Measurements from ENCODE around the gene C4orf17.

GRCh38 chr4:99321040-99321210 lies 276 bp downstream of the ADH1B start:
- PRO-cap, 2 experiments, result no peak in any of the 2 experiments

GRCh38 chr4:99342819-99343182 lies 9.7 kb downstream of the ADH1C start:
- PRO-cap, 2 experiments, result no peak in any of the 2 experiments

- PRO-cap, 2 experiments, result peak in 1 of 2 experiments; most common plus-strand start chr4:99405585 (in 1)
These were observed 29.8 kb downstream of the ADH7 start for GRCh38 chr4:99405445-99405686.

DNA sequence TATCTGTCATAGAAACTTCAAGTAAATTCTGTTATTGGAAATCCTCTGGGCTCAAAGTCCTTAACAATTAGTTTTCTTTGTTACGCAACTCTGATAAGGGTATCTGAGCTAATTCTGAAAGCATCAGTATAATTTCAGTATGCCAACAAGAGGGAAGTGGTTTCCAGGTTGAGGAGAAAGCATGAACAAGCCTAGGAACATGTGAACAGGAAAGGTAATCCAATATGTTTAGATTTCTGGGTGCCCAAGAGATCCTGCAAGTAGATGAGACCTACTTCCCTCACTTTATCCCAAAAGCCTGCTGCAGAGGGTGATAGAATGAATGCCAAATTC lies 21.9 kb downstream of the ADH7 start:
- PRO-cap, 2 experiments, result no peak in any of the 2 experiments

DNA sequence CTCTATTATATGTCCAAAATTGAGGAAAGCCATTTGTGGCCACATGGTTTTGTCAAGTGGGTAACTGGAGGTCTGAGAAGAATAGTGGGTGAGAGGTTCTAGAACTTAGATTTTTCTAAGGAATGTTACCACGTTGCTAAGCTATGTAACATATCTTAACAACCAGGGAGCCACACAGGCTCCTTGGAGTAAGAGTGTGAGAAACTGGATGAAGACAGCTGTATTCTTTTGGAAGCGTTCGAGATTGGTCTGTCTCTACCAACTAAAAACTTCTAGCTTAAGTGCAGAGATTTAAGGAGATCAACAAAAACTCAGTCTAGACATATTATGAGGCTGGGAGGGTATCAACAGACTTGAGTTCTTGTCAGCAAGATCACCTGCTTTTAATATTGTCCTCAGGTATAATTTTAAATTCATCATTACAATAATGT lies at the start of gene C4orf17:
Gene C4orf17, plus strand, starts transcription at position 148 of the 431 bp plus-strand sequence.
- PRO-cap, 2 experiments, result no peak in any of the 2 experiments

DNA sequence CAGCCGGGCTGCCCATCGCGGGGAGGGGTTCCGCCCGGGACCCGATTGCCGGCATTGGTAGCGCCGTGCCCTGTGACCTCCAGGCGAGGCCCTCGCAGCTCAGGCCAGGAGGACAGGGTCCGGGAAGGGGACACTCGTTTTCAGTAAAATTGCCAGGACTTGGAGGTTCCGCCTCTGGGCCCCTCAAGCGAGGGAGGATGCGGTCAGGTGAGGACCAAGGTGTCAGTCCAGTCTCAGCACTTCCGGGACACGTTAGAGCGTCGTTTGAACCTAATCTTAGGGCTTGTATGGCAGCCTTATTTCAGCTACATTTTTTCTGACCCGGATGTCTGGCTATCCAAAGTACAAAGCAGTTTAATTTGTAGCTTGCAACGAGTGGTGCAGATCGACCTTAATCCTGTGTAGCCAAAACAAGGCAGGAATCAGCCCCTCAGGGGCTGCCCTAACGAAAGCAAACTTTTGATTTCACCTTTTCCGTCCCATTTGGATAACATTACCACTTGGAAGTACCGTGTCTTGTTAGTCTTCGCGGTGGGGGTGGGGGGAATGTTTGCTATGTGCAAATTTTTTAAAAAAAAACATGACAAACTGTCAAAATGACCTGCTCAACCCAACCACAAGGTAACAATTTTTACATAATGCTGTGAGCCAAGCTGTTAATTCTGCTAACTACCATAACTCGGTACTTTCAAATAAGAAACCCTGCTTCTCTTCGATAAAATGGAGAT lies 657 bp upstream of the DNAJB14 start:
- PRO-cap, 2 experiments, result no peak in any of the 2 experiments

DNA sequence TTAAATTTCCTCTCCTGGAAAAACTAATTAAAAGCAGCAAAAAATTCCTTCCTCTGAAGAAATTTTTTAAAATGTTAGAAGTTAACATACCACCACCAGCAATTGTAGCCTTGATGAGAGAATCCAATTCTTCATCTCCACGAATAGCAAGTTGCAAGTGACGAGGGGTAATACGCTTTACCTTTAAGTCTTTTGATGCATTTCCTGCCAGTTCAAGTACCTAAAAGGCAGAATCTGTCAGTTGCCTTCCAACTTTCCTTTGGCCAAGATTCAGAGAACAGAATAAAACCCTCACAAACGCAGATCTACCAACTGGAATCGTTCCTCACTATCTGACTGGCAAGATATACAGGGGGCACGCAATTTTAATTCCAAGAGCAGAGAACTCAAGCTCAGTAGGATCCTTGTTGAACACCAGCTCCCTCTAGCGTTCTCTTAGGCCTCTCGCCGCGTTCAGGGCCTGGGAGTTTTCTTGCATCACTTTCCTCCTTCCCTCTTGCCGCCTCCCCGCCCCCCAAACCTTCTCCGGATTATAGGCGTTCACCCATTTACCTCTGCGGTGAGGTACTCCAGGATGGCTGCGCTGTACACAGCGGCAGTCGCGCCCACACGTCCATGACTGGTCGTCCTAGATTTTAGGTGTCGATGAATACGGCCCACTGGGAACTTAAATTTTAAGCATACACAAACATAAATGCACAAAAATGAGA lies 1.2 kb downstream of the H2AZ1 start:
- PRO-cap, 2 experiments, result peak in 1 of 2 experiments; most common plus-strand start position 548 of the sequence (in 1); most common minus-strand start position 338 of the sequence (in 1)

GRCh38 chr4:100022077-100022416 lies 72.0 kb upstream of the H2AZ1 start:
- PRO-cap, 2 experiments, result no peak in any of the 2 experiments

- PRO-cap, 2 experiments, result peak in 2 of 2 experiments; most common plus-strand start chr4:101021201 (in 1); most common minus-strand start chr4:101021084 (in 1)
These were observed 326.4 kb downstream of the PPP3CA start for GRCh38 chr4:101020826-101021411.

DNA sequence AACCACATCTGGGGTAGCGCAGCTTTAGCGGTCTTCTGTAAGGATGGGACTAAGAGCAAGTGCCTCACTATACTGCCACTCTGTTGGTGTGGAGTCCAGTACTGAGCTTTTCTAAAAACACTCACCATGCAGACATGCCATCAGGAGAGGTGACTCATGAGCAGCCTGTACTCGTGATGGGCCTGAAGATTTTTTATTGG lies 9.7 kb downstream of the PPP3CA start:
- PRO-cap, 2 experiments, result no peak in any of the 2 experiments

GRCh38 chr4:101699640-101700064 lies 90.9 kb upstream of the BANK1 start:
- PRO-cap, 2 experiments, result no peak in any of the 2 experiments

- PRO-cap, 2 experiments, result no peak in any of the 2 experiments
These were observed 11.3 kb downstream of the UBE2D3 start for GRCh38 chr4:102815955-102816553.

DNA sequence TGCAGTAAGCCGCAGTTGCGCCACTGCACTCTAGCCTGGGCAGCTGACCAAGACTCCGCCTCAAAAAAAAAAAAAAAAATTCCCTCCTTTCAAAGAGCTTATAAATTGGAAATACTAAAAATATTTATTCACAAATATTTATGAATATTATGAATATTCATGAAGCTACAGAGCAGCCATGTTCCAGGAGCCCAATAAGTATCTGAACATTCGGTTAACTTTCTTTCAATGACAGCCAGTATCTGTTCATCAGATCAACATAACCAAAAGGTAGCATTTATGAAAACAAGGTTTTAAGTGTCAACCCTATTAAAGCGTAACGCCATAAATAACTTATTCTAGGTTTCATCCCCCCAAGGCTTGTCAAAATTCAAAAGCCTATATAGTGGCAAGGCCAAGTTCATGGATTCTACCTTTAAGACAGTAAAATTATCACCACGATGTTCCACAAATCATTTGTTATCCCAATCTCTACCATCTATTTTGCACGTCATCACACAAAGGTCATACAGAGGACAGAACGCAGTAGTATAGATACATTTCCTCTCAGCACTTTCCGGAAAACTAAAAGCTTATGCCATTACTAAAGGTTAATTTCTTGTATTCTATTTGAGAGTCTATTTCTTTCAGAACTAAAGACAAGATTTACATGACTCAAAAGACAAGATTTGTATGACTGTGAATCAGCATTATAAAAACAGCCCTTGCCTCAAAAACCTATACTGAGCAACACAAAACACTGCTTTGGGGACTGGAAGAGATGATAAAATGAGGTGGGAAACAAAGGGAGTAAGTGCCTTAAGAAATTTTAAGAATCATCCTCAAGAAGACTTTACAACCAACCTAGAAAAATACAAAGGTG lies 7.9 kb downstream of the UBE2D3 start:
- PRO-cap, 2 experiments, result no peak in any of the 2 experiments

- PRO-cap, 2 experiments, result no peak in any of the 2 experiments
These were observed 1.2 kb upstream of the CISD2 start for GRCh38 chr4:102867603-102867917.

DNA sequence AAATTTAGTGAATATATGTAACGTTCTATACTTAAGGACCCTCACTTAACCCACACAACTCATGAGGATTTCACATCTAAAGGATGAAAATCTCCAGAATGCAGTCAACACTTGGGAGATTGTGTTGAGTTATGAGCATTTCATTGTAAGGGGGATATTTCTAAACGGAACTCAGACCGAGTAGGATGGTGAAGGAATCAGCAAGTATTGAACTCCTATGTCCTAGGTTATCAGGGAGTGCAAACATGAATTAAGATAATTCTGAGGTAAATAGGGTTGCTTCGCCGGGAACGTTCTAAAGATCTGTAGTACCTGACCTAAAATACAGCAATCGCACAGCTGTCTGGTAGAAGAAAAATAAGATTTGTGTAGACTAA lies 1.1 kb downstream of the CISD2 start:
- PRO-cap, 2 experiments, result no peak in any of the 2 experiments

GRCh38 chr4:103075353-103075742 lies 1.2 kb downstream of the SLC9B2 start:
- PRO-cap, 2 experiments, result no peak in any of the 2 experiments

GRCh38 chr4:103098588-103099013 lies 1.0 kb downstream of the BDH2 start:
- PRO-cap, 2 experiments, result no peak in any of the 2 experiments

GRCh38 chr4:103151102-103151493 lies 47.0 kb downstream of the CENPE start:
- PRO-cap, 2 experiments, result no peak in any of the 2 experiments

- PRO-cap, 2 experiments, result no peak in any of the 2 experiments
These were observed 57.9 kb upstream of the CENPE start for GRCh38 chr4:103256025-103256450.

GRCh38 chr4:105087947-105088658 lies 58.6 kb upstream of the TET2 start:
- PRO-cap, 2 experiments, result no peak in any of the 2 experiments